Neural cell (in vitro differentiated cells): ENCODE measurements around a stretch of chr7.

GRCh38 chr7:7832218-7833356 lies 114.2 kb upstream of the RPA3 start:
- RAMPAGE, long total RNA: no peak

DNA sequence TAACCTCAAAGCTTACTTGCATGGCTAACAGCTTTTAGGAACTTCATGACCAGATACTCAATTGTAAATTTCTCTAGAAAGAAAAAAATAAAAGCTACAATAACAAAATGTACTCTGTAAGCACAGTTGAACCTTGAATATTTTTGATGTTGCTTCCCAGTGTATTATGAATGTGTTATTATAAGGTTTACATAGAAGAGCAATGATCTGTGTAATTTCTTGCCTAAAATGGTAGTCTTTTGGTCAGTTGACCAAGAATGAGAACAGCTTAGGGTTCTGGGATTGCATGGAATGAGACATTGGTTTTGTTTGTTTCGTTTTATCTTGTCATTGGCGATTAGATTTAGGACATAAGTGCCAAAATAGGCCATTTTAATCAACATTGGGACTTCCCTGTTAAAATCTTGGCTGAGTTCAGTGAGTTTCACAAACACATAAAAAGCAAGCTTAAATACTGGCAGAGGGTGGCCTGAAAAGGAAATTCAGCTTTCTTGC lies 49.2 kb upstream of the GLCCI1 start:
- RAMPAGE, long total RNA: no peak

DNA sequence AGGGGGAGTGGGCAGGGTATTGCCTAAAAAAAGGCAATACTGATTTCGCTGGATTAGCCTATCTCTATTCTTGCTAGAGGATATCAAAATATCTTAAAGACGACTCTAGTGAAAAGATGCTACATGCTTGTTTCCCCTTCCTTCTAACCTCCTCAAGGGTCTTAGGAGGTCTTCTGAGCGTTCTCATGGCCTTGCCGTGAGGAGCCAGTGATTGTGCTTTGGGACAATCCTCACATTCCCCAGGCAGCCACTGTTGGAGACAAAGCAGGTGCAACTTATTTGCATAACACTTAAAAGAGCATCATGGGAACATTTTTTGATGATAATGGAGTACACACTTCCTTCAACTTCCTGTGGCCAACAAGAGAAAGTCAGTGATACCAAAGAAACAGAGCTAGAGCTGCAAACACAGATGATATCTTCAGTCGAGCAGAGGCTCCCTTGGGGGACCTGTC lies 146.6 kb downstream of the ICA1 start:
- RAMPAGE, long total RNA: no peak

DNA sequence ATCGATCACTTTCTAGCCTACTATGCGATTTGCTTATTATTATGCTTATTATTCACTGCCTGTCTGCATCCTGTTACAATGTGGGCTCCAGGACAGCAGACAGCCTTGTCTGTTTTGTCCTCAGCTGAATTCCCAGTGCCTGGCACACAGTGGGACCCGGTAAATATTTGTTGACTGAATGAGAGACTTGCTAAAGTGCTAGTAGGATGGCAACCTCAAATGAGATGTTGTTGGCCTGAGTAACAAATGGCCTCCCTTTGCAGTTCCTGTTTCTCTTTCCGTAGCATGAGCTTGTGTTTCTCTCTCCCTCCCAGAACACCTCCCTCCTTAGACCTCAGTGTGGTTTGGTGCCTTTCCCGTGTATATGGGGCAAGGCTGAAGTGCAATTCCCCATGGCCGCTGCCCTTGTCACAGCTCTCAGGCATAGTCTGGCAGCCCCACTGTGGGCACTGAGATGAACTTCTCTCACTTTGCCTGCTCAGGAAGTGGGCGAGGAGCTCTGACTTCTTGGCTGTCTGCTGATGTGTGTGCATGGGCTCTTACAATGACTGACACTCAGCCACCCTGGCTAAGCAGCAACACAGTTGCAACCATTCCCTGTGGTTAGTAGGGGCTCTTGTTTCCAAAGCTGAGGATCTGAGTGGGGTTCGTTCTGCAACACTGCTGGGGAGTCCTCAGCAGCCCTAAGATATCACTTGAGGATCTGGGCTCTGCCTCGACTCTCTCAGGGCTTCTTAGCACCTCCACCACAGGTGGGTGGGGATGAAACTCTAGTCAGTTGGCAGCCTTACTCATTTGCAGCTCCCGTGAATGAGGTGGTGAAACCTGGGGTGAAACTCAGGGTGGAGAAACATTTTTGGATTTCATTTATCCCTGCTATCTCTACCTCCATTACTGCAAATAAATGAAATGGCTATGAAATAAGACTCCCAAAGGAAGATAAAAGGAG lies 136.1 kb downstream of the ICA1 start:
- RAMPAGE, long total RNA: no peak

GRCh38 chr7:10981931-10983320 lies 8.8 kb downstream of the PHF14 start:
- RAMPAGE, long total RNA: no peak

GRCh38 chr7:11194478-11194998 lies 220.9 kb downstream of the PHF14 start:
- RAMPAGE, long total RNA: no peak

- RAMPAGE, long total RNA: no peak
Observed at GRCh38 chr7:11195322-11195840, 221.7 kb downstream of the PHF14 start.

- RAMPAGE, long total RNA: no peak
Observed at GRCh38 chr7:11636197-11637147, 195.5 kb downstream of the THSD7A start.

DNA sequence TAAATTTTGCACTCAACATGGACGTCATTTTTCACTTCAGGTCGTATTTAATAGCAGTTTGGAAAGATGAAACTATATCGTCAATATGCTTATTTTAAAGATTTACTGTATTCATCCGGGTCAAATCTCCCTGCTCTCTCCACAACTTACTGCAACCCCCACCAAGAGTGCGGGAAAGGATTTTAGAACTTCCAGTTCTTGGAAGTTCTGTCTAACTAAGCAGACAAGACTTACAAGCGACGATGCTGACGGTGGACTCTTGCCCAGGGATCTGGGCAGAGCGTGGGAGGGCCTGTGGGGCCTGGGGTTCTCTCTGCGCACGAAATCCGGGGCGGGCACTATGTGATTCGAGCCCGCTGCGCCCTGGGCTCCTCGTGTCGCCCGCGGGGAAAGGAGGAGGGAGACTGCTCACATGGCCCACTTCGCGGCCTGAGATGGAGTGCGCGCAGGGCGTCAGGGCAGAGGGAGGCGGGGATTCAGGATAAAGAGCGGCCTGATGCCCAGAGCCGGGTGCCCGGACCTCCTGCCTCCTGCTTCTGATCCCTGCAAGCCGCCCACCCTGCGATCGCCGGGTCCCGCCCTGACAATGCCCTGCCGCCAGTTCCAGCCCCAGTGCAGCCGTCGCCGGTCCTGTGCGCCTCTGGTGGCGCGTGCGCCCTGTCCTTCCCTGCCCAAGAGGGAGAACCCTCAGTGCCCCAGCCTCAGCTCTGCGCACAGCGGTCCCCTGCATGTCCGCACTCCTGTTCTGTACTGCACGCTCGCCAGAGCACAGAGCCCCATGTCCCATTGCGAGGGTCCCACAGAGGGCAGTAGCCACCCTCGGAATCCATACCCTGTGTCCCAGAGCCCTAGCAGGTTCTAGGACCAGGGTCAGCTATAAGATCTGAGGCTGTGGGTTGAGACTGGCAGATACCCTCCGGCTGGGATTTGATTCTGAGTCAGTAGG lies 99.5 kb upstream of the TMEM106B start:
- RAMPAGE, long total RNA: no peak

GRCh38 chr7:12216306-12216894 lies 5.3 kb downstream of the TMEM106B start:
- RAMPAGE, long total RNA: no peak

DNA sequence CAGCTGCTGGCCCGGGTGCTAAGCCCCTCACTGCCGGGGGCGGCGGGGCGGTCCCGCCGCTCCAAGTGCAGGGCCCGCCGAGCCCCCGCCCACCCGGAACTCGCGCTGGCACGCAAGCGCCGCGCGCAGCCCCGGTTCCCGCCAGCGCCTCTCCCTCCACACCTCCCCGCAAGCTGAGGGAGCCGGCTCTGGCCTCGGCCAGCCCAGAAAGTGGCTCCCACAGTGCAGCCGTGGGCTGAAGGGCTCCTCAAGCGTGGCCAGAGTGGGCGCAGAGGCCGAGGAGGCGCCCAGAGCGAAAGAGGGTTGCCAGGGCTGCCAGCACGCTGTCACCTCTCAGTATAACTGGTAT lies 14.2 kb upstream of the SCIN start:
- RAMPAGE, long total RNA: no peak

DNA sequence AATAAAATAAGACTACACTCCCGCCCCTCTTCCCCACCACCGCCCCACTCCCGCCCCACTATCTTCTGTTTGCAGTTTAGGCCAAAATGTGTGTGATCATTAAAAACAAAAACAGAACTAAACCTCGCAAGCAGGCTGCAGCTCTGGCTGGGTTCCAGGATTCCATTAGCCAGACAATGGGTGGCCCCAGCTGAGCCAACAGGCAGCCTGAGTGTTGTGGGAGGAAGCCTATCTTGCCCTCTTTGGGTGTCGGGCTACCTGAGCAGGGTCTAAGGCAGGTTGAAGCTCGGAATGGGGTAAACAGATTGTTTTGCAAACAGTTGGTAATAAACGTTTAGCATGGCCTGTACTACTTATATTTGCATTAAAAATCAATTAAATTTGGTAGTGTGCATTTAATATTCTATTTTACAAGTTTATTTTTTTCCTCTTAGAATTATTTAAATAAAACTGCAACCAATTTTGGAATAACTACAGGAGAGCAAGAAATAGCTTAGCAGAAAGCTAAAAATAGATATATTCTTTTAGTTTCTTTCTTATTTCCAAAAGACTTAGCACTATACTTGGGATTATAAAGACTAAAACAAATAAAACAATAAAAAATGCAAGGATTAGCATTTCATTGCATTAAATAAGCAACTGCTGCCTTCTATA lies 41.9 kb downstream of the ARL4A start:
- RAMPAGE, long total RNA: no peak

GRCh38 chr7:12928618-12928949 lies 241.2 kb downstream of the ARL4A start:
- RAMPAGE, long total RNA: no peak

GRCh38 chr7:13919805-13920373 lies 69.6 kb downstream of the ETV1 start:
- RAMPAGE, long total RNA: no peak

GRCh38 chr7:14351053-14351536 lies 361.6 kb upstream of the ETV1 start:
- RAMPAGE, long total RNA: no peak

GRCh38 chr7:16268443-16269099 lies 152.8 kb downstream of the CRPPA start:
- RAMPAGE, long total RNA: no peak

GRCh38 chr7:16794798-16795287 lies 10.0 kb downstream of the AGR2 start:
- RAMPAGE, long total RNA: no peak

GRCh38 chr7:16805532-16805731 lies 633 bp upstream of the AGR2 start:
- RAMPAGE, long total RNA: no peak

GRCh38 chr7:16810469-16810838 lies 5.7 kb upstream of the AGR2 start:
- RAMPAGE, long total RNA: no peak

DNA sequence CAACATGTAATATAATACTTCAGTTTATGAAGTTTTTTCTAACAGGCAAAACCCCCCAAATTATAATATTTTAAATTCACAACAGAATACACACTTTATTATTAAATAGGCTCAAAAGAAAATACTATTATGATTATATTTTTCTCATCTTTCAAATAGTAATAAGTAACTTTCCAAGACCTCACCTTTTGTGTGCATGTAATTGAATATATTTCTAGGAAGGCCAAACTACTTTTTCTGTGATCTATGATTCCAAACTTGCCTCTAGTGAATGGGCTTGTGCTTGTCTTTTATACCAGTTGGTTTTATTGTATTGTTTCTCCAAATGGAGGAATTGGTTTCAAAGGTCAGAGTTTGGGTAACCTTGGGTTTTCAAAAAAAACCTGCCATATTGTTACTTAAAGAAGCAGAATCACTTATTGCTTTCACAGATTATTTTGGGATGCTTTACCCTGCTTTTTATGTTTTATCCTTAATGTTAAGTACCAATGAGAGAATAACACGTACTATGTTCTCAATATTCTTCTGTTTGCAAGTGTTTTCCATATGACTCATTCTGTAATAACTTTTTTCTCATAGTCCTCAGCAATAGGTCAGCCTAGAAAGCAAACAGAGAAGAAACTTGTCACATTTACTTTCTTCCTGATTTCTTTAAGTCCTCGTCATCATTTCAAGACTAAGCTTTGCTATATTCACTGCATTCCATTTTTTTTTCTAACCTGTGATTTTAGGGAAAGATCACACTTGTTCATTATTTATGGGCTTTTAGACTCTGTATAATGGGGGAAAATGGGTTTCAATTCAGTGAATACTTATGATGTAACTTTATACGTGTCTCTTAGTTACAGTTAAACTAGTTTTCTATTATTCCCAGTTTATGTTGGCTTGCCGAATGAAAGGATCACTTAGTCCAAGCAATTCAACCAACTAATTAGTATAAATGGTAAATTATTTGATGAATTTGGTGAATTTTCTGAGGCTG lies 6.7 kb upstream of the AGR2 start:
- RAMPAGE, long total RNA: no peak